GM19239 (cell line): ENCODE data around the genes TMEM214, AGBL5, EMILIN1 and SNX17.

DNA sequence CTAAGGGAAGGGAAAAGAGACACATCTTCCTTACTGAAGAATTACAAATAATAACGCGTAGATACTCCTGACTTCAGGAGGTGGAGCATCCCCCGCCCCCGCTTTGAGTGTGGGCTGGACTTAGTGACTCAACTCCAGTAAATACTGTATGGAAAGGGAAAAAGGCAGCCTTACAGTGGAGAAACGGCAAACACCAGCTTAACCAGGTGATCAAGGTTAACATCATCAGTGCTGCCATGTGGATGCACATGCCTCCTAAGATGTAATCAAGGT lies 47.9 kb downstream of the HADHB start:
- RRBS: no CpG with 5 or more reads among the region's 5 CpGs

DNA sequence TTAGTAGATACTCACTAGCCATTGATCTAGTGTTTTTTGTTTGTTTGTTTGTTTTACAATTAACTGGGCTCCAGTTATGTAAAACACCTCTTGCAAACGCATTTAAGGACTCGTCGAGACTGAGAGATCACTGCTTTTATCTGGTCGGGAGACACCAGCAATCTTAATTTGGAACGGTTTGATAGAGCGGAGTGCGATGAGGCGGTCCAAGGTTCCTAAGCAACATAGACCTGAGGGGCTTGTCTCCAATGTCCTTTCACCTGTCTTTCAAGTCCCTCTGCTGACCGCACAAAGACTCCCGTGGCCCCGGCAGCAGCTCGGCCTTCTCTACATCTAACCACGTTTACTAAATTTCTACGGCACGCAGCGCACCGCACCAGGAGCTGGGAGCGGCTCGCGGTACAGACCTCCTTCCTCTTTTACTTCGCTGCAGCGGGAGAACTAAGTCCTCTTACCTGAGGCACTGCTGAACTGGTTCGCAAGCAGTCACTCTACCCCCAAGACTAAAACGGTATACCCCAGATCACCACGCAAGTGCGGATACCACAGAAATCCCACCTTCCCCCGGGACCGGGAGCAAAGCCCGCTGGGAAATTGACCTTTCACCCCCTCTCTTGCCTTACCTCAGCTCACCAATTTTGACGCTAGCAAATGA lies 560 bp upstream of the SELENOI start:
- RRBS: no CpG with 5 or more reads among the region's 30 CpGs

DNA sequence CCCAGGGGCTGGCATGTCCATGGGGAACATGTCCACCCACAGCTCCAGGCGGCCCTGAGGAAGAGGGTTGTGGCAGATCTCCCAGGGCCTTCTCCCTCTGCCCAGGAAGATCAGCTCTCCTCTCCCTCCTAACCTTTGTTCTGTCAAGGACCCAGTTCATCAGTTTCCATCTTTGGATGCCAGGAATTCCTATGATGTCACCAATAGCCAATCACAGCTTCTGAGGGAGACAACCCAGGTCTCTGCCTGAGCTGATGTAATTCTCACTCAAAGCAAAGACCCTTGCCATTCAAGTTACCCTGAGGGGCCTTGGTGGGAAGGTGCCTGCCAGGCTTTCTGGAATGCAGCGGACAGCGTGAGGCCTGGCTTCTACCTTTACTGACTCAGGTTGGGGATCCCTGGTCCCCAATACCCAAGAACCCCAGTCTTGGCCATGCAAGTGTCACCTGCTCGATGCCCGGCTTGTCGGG lies 61.8 kb downstream of the DRC1 start:
- RRBS: no CpG with 5 or more reads among the region's 6 CpGs

DNA sequence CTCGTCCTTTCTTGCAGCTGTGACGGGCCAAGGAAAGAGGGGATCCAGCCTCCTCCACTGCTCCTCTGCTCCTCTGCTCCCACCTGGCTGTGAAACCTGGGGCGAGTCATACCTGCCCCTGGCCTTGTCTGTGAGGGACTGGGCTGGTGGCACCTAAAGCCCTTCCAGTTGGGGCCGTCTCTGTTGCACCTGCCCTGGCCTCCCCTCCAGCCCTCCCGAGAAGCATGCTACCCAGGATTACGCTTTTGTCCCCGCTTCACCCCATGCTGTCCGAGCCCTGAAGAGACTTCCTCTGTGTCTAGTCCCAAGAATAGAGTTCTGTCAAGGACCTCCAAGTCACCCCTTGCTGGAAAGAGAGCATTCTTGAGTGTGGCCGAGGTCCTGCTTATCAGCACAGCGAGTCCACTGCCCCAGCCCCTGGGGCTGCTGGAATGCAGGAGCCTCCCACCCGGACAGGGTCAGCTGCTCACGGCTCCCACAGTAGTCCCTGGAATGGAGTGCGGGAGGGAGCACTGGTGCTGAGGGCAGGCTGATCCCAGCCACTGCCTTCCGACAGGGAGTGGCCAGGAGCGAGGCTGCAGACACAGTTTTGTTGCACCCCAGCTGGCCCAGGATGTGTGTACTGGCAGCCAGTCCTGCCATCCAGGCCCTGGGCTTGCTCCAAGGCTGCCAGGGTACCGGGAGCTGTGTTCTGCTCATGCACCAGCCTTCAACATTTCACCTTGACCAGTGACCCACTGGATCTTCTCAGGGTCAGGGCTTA lies 14.4 kb downstream of the KCNK3 start:
- RRBS: no CpG with 5 or more reads among the region's 16 CpGs

DNA sequence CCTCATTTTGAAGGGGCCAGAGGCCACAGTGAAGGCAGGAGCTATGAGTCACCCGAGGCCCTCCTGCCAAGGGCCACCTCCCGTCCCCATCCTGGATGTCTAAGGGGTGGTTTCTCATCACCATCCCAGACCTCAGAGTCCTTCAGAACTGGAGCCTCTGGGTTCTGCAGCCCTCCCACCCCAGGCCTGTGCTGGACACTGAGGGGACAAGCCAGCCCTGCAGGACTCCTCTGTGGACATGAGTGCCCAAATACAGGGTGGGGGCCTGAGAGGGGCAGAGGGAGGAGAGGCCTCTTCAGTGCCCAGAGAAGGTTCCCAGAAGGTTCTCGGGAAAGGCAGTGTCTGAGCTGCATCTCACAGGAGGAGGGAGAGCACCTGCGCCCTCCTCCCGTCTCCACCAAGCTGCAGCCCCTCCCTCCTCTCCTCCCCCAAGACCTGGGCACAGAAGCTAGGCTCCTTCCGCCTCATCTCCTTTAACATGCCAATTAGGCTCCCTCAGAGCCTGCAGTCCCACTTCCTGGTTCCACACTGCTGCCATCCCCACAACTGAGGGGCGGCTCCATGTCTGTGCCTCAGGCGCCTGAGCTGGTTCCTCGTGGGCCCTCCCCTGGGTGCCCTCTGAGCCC lies 28.6 kb downstream of the KCNK3 start:
- RRBS: no CpG with 5 or more reads among the region's 9 CpGs

DNA sequence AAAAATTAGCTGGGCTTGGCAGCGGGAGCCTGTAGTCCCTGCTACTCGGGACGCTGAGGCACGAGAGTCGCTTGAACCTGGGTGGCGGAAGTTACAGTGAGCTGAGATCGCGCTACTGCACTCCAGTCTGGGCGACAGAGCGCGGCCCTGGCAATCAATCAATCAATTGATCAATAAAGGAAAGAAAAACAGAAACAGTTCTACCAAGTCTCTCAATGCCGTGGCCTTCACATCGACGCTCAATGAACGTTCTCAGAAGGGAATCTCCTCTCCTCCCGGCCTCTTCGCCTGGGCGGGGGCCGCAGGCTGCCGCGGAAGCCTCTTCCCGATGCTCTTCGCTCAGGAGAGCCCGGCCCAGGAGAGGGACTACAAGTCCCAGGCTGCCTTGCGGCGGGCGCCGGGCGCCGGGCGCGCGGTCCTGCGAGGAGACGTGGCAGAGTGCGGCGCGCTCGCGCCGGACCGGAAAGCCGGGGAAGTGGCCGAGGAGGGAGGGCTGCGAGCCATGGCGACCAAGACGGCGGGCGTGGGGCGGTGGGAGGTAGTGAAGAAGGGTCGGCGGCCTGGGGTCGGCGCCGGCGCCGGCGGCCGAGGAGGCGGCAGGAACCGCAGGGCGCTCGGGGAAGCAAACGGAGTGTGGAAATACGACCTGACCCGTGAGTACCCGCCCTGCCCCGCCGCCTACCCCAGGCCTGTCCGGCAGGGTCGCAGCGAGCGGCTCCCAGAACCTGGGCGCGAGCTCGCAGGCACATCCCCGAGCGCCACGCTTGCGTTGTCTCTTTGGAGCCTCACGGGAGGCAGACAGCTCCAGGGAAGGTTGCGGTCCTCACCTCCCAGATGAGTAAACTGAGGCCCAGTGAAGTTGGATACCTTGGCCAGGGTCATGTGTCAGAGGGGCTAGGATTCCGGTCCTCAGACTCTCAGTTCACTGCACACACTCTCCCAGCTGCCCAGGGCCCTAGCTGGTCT lies at the start of gene TMEM214:
TSS of gene TMEM214 (plus strand) at position 452 of the 966 bp plus-strand sequence.
- RRBS: 2% methylated on average over 27 of the region's 83 CpGs

DNA sequence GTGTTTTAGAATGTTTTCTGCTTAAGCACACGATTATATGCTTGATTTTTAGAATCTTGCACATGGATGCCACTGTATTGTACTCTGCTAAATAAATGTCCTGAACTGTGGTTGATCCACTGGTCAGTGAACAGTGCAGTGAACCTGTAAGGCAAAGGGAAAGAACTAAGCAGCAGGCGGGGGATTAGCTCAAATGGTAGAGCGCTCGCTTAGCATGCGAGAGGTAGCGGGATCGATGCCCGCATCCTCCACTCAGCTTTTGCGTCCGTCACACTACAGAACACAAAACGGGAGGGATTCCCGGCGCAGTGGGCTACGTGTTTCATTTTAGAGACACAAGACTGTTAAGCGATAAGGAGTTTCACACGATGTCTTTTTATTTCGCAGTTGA lies 437 bp upstream of the AGBL5 start:
- RRBS: no CpG with 5 or more reads among the region's 17 CpGs

DNA sequence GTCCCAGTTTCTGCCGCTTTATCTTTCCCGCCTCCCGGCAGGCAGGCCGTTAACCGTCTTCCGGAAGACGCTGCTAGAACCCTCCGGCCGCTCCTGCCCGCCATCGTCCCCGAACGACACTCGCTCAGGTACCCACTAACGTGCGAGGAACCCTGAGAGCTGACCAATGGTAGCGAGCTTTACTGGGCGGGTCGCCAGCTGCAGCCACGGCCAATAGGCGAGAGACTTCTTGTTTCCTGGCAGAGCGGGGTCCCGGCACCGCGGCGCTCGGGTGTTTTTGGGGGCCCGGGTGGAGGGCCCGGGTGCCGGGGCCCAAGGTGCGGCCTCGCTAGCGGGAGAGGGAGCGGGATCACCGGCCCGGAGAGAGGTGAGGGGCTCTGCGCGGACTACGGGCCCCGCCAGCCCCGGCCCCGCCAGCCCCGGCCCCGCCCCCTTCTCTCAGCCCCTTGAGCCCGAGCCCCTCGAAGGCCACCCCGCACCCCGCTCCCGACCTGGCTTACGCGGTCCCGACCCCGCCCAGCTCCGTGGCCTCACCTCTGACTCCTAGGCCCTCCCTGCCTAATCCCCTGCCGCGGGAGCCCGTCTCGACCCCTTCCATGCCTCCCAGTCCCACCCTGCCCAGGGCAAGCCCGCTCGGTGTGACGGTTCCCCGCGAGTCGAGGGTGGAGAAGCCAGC lies at the start of gene AGBL5:
TSS of gene AGBL5 (plus strand) at position 242 of the 676 bp plus-strand sequence.
- RRBS: 2% methylated on average over 12 of the region's 64 CpGs

- RRBS: 58% methylated on average over 6 of the region's 44 CpGs
These were observed at the start of gene EMILIN1 for GRCh38 chr2:27078088-27079223. Gene EMILIN1, plus strand, starts transcription at chr2:27078615.

DNA sequence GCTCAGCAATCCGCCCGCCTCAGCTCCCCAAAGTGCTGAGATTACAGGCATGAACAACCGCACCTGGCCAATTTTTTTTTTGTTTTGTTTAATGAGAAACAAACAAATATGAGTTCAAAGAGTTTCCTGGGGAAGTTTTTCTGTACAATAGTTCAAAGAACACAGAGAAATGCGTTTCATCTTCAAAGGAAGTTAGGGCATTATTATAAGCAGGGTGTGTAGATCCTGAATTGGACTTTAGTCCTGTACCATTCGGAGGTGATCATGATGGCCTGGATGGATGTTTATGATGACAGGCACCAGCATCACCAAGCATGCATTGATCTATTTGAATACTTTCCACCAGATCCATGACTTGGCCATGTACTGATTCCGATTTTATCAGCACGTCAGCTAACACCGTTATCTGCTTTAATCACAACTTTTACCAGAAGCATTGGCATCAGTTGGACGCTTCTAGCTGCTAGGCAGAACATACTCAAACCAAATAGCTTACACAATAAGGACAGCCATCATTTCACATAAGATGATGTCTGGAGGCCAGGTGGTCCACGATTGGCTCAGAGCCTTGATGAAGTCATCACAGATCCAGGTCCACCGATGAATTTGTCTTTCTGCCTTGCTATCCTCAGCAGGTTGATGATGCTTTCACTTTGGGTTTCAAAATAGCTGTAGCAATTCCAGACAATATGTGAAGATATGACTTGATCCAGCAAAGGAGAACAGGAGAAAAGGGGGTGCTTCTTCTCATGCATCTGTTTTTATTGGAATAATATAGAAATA lies 29.1 kb downstream of the TCF23 start:
- RRBS: no CpG with 5 or more reads among the region's 11 CpGs

- RRBS: 0% methylated on average over 3 of the region's 27 CpGs
These were observed at the start of gene SNX17 for GRCh38 chr2:27370516-27370799. Gene SNX17, plus strand, starts transcription at chr2:27370616.

- RRBS: no CpG with 5 or more reads among the region's 2 CpGs
These were observed 908 bp downstream of the ZNF513 start for GRCh38 chr2:27379596-27380056.

DNA sequence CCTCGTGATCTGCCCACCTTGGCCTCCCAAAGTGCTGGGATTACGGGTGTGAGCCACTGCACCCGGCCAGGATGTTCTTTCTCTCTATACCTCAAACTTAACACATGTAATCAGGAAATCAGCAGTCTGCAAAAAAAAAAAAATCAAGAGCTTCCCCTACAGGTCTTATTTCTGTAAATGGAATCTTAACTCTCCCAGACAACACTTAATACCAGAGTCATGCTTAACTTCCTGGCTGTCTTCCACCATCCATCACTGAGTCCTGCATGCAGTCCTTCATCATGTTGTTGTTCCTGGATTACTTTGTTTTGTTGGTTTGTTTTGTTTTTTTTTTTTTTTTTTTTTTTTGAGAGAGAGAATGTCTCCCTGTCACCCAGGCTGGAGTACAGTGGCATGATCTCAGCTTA lies 11.4 kb upstream of the ZNF513 start:
- RRBS: no CpG with 5 or more reads among the region's 3 CpGs

DNA sequence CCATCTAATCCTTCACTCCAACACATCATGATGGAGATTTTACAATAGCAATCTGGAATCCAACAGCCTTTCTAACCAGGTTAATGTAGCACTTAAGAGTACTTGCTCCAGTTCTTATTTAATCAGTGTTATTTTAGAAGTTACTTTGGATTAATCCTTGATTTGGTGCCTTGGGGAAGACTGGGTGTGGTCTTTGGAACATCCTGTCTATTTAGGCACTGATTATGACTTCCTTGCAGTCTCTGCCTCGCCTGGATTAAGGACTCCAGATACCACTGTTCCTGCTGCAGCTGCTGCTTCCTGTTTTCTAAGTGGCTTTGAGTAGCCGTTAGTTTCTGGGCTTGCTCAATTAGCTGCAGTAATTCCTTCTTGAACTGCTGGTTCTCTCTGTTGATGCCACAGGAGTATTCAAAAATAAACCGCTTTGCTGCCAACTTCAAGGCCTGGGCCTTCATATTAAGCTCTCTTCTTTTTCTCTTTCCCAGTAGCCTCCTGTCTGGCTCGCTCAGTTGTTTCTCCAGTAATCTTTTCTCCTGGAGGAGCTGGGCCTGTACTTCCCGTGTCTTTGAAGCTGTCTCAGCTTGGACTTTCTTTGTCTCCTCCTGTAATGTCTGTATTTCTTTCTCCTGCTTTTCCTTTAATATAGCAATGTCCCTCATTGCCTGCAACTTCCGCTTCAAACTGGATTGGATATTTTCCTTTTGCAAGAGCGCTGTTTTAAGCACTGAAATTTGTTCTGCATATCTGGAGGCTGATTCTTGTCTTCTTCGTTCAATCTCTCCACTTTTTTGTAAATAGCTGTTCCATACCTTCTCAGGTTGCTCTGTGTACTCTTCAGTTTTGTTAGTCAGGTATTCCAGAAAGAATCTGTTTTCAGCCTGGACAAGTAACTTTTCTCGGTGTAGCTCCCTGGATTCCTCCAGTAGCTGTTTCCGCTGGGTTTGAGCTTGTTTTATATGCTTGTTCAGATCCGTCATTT lies 1.7 kb downstream of the CCDC121 start:
- RRBS: no CpG with 5 or more reads among the region's 11 CpGs

DNA sequence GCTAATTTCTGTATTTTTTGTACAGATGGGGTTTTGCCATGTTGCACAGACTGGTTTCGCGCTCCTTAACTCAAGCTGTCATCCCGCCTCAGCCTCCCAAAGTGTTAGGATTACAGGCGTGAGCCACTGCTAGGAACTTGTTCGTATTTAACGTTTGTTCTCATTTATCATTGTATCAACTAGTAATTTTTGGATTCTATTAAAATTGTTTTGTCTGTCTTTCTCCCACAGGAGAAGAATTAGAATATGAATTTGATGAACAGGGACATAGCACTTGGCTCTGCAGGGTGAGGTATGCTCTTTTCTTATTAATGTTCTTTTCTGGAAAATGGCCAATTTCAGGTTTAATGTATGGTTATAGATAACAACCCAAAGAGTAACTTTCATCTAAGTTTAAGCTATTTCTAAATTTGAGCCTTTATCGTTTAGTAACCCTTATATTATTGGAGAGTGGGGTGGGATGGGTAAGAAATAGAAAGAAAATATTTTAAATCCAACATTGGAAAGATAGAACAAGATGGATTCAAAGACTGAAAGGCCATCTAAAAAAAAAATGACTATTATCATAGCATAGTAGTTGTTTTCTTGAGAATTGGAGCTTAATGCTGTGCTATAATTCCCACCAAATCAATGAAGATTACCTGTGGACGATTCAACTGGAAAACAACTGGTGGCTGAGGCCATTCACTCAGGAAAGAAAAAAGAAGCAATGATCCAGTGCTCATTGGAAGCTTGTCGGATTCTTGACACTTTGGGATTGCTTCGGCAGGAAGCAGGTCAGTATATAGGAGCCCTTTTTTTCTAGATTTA lies 5.1 kb downstream of the SLC4A1AP start:
- RRBS: no CpG with 5 or more reads among the region's 10 CpGs

DNA sequence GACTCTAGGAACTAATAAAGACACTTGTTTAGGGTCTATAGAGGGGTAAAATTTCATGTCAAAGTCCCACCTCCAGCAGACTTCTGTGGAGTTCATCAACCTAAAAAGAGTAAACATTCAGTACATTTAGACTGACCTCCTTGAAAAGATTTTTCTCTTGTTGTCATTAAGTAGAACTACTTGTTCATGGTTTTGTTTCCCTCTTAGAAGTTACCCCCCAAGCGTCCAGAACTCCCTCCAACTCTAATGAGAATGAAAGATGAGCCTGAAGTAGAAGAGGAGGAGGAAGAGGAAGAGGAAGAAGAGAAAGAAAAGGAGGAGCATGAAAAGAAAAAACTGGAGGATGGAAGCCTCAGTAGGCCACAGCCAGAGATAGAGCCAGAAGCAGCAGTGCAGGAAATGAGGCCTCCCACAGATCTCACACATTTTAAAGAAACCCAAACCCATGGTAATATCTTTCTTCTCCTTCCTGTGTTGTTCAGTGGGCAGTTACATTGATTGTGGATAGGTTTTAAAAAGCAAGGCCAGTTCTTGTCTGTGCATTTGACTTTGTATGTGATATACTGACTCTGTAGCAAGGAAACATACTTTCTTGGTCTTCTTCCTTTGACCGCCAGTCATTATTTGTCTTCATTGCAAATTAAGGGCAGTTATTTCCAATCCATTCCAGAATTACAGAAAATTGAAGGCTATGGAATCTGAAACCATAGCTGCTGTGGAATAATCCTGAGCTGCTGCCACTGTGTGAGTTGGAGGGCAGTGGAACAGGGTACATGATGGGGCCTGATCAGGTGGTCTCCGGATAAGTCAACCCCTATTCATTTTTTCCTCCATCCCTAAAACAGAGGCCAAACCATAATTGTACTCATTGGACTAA lies 21.4 kb downstream of the SLC4A1AP start:
- RRBS: no CpG with 5 or more reads among the region's 3 CpGs

DNA sequence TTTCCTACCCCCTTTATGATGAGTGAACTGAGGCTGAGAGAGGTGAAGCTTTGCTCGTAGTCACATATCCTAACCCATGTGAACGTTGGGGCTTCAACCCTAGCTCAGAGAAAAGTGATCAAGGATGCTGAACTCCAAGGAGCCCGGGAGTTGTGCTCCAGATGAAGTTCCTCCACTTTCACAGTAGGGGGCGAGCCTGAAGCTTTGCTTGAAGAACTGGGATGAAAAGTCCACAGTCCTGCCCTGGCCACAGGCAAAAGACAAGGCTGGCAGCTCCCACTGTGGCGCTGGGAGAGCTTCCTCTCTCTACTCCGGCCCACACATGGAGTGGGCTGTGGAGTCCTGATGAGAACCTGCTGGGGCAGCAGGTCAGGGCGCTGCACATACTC lies 48.2 kb upstream of the MRPL33 start:
- RRBS: no CpG with 5 or more reads among the region's 7 CpGs

GRCh38 chr2:27723678-27724041 lies 47.9 kb upstream of the MRPL33 start:
- RRBS: no CpG with 5 or more reads among the region's 4 CpGs

- RRBS: 5% methylated on average over 24 of the region's 53 CpGs
These were observed 36.2 kb upstream of the MRPL33 start for GRCh38 chr2:27734990-27735984.